ENCODE measurements around the gene ANKRD34B.

GRCh38 chr5:76403736-76404820, 993 bp downstream of the IQGAP2 start:
- PRO-cap, result bidirectional peak, plus-strand start at chr5:76404208, minus-strand start at chr5:76404103

DNA sequence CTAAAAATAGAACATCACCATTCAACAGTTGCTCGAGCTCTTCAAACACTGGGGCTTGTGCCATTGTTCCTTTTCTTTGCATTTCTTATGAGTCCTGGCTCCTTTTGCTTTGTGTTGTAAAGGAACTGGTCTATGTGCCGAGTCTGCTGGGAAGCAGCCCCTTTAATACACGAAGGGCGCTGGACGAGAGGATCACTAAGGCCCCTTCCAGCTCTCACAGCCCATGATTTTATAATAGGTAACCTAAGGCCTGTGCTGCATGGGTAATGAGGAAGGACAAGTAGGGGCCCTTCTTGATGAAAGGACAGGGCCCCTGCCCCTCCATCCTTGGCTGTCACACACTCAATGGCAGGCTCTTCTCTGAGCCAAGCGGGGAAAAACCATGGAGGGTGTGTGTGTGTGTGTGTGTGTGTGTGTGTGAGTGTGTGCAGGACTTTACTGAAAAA, 23.5 kb downstream of the IQGAP2 start:
- PRO-cap, result no peak

- PRO-cap, result no peak
These were observed 76.9 kb downstream of the IQGAP2 start for GRCh38 chr5:76479914-76480453.

DNA sequence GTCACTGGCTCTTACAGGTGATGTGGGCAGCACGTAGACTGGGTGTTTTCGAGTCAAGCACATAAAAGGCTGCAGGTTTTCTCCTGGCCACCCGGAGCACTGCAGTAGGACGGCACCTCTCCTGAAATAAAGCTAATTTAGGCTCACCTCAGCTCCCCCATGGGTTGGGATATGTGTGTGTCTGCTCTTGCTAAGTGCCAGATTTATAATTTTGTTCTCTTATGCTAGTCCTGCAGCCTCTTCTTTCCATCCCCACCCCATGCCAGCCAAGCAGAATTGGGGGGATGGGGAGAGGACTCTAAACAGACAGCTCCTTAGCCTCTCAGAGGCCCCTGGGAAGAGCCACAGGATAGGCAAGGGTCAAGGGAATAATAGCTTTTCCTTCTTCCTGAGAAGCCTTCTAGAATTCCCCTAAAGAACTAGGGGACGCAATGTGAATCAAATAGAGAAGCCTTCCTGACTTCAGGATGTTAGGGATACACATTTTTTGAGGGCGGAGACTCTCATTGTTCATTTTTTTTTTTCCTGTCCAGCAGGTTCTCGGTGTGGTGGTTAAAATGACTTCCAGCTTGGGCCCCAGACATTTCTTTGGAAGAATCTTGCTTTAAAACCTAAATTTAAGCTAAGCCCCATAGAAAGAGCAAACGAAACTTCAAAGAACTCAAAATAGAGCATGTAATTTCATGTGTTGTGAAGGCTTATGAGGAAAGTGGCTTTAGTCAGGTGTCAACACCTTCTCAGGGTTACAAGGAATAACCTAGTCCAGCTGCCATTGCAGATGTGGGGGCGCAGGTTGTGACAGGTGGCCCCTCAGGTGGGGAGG, 80.7 kb downstream of the IQGAP2 start:
- PRO-cap, result no peak

DNA sequence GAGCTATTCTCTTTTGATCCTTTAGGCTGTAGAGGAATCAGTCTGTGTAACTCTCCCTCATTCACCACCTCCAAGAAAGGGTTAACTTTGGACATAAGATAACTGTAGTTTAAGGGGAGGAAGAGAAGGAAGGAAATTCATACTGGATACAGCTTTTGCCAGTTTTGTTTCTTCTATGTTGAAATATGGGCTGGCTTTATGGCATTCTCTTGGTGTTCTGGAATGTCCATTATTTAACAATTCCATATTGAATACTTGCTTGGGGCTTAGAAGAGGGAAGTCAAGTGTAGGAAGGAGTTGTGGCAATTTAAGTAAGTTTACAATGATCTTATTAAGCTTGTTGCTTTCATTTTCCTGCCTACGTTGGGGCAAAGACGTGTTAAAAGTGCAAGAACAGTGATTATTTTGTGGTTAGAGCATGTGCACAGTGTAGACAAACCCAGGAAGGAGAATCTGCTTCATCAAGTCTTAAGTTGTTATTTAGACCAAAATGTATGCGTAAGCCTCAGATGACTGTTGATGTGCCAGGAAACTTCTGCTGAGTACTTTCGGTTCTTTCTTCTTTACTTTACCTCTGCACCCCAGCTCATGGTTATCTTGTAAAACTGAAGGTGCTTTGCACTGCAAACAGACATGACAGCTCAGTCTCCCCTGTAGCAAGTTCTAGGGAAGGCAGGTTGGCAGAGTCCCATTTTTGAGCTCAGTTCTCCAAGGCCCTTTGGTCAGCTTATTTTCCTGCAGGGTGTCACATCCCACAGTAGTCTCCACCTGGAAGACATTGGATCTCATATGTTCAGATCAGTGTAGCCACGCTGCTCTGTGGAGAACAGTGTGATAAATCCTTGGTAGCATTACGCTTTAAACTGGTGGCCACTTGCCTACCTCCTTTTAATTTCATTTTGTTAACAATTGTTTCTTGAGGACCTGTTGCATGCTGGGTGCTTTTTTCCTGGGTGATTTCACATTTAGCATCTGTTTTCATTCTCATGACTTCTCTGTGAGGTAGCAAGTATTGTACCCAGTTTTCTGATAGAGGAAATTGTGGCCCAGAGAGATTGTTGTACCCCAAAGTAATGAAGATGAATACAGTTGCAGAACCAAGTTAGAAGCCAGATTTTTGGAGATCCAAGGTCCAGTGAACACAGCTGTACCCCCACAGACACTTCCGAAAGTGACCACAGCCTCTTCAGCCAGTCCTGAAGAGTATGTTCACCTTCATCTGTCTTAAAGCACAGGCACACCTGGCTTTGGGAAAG, 75.6 kb downstream of the F2RL2 start:
- PRO-cap, result no peak

DNA sequence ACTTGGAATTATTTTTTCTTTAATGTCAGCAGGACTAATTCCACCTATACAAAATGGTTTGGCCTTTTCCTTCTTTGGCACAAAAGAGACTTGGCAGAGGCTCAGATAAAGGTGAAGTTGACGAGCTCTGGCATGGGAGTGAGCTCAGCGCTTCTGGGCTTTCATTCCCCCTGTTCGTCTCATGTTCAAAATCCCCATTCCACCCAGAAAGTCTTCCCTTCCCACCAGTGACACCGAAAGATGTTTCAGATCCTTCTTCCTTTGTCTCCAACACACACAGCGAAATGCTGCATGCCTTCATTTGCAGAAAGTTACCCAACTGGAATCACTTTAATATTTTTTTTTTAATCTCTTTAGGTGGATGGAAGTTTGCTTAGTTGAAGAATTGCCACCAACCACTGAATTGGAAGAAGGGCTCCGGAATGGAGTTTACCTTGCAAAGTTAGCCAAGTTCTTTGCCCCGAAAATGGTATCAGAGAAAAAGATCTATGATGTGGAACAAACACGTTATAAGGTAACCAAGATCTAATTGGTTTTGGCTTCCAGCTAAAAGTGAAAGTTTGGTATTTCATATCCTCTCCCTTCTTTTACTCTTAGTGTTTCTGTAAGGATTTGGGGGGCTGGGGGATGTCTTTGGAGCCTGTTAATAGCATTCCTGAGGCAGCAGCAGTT, 61.0 kb downstream of the F2RL2 start:
- PRO-cap, result no peak

- PRO-cap, result no peak
These were observed 17.2 kb downstream of the F2RL2 start for GRCh38 chr5:76605935-76606489.

GRCh38 chr5:76801711-76802308, 17.0 kb upstream of the F2RL1 start:
- PRO-cap, result unidirectional peak, plus-strand start at chr5:76802148

DNA sequence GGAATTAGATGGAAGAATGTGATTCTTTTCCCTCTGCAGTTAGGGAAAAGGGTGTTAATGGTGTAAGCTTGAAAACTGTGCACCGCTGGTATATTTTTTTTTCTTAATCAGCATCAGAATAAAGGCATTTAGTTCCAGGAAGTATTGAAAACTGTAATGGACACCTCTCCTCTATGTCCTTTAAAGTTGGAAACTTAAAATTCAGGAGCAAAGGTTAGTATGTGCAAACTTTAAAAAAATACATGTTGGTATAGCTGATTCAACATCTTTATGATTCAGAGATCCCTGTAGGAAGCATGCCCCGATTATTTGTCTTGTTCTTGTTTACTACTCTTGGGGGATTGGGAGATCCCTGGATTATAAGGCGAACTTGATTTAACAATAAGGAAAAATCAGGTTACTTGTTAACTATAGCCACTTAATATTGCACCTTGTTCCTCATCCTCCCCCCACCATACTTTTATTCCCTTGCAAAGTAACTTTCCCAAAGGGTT, 1.6 kb downstream of the F2RL1 start:
- PRO-cap, result no peak

DNA sequence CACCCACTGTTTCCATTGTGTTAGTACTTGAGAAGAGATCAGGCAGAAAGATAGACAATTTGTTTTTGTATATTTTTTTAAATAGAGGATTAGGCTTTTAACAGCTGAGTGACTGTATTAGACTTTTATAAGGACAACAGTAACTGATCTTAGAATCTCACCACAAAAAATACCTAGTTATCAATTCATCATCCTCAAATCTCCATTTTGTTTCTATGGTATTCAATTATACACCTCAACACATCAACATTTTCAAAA, 191.0 kb downstream of the AP3B1 start:
- PRO-cap, result no peak

GRCh38 chr5:78475541-78476513, 115.4 kb downstream of the SCAMP1 start:
- PRO-cap, result no peak

- PRO-cap, result no peak
These were observed 55.0 kb downstream of the LHFPL2 start for GRCh38 chr5:78593357-78594145.

DNA sequence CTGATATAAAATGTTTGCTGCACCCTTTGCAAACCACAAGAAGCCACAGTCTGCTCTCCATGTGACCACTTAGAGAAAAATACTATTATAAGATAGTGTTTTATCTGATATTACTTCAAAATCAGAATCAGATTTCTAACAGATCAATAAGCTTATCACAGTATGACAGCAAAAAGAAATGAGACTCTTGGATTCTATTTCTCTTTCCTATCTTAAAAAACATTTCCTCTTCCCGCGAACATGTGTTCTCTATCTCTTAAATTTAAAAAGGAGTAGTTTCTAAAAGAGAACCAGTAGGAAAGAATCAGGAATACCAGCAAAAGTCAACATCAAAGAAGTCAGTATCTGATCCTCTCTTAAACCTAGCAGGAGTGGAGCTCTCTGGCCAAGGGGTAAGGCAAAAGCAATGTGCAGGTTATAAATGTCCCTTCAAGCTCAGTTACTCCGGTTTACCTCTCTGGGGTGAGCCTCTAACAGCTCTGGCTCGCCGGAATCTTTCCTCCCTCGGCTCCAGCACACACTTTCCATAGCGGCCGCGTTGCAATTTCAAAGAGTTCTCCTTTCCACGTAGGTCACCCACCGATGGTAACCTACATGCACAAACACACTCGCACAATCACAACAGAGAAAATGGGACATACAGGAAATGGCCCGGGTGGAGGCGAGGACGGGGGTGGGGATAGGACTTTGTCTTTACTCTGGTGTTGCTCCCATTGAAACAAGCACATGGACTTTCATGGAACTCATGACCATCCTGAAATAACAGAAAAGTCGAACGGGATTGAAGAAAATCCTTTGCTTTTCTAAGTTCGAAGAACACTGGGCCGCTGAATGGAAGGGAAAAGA, 1.4 kb downstream of the LHFPL2 start:
- PRO-cap, result no peak

DNA sequence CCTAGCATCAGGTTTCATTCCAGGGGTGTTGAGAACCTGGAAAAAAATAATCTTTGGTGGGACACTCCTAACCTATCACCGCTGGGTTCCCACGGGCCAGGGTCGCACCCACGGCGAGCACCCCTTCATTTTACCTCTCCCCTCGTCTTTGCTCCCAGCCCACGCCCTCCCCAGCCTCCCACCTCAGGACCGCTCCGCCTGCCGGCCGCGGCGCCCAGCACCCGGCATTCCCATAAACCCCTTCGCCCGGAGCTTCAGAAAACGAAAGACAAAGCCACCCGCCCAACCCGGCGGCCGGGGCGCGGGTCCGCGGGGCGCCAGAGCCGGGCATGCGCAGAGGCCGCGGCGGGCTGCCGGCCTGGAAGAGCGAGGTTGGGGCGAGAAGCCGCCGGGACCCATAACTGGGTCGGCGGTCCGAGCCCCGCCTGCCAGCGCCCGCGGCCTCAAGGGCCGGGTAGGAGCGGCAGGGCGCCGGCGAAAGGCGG, 652 bp downstream of the ARSB start:
- PRO-cap, result bidirectional peak, plus-strand start at position 336 of the sequence, minus-strand start at position 234 of the sequence

DNA sequence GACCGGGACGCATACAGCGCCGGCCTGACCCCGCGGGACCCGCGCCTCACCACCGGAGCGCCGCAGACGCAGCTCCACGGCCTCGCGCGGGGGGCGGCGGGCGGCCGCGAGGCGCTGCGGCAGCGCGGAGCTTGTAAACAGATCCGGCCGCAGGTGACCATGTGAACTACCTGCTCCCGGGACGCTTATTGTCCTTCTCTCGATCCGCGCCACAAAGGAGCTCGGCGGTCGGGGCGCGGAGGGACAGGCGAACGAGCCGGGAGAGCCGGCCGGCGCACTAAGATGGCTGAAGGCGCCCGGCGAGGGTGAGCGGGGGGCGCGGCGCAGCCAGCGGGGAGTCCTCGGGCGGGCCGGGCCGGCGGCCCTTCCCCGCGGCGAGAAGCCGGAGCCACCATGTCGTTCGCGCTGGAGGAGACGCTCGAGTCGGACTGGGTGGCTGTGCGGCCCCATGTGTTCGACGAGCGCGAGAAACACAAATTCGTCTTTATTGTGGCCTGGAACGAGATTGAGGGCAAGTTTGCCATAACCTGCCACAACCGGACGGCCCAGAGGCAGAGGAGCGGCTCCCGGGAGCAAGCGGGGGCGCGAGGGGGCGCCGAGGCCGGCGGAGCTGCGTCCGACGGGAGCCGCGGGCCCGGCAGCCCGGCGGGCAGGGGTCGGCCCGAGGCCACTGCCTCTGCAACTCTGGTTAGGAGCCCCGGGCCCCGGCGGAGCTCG, 485 bp downstream of the JMY start:
- PRO-cap, result unidirectional peak, plus-strand start at position 302 of the sequence

GRCh38 chr5:79323621-79324027, 87.7 kb downstream of the JMY start:
- PRO-cap, result no peak

DNA sequence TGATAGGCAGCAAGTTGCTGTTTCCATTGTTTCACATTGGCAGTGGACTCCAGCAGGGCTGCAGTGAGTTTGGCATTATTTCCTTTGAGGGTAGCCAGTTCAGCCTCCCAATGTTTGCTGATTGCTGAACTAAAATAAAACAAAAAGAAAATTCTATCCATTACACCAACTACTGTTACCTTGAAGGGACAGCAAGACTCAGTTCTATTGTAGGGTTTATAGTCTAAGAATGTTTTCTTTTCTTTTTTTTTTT, 112.1 kb downstream of the HOMER1 start:
- PRO-cap, result no peak

DNA sequence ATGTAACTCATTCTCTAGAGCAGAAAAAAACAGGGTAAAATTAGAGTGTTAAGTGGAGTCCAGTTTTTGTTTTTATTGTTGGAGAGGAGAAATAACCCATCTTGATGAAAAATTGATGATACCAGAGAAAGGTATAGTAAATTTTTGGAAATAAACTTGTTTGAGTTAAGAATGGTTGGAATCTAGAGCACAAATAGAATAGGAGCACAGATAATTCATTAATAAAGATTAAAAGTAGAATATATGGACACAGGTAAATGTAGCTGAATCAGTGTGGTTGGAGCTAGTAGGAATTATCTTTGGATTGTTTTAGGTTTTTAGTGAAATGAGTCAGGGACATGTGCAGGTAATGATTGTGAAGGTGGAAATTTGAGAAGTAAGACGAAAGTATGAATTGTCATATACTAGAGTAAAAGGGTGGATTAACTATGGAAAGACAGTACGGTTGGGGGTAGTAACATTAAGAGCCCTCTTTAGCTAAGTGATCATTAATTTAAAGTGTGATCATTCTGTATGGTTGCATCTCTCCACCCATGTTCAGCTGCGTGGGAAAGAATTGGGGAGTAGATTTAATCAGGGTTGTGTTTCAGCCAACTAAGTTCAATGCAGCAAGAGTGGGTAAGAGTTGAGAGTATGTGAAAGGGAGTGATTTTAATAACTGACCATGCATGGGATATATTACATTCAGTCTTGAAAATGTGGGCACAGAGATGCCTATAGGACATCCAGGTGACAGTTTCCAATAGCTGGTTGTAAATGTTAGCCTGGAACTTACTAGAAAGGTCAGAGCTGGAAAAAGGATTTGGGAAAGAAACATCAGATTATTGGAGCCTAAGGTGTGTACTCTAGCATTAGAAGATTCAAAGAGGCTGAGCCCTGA, 14.3 kb upstream of the CMYA5 start:
- PRO-cap, result no peak

DNA sequence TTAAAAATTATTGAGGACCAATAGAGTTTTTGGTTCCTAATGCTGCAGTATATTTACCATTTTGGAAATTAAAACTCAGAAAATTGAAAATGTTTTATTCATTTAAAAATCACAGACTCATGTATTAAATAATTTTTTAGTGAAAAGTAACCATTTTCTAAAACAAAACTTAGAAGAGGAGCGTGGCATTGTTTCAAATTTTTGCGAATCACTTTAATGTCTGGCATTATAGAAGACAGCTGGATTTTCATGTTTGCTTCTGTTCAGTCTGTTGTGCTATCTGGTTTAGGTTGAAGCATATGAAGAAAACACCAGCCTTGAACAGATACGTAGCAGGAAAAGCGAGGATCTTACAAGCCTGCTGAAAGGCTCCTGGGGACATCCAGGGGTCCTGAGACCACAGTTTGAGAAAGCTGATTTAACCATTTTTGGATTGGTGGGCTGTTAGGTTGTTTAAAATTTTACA, 1.6 kb downstream of the ZFYVE16 start:
- PRO-cap, result no peak

DNA sequence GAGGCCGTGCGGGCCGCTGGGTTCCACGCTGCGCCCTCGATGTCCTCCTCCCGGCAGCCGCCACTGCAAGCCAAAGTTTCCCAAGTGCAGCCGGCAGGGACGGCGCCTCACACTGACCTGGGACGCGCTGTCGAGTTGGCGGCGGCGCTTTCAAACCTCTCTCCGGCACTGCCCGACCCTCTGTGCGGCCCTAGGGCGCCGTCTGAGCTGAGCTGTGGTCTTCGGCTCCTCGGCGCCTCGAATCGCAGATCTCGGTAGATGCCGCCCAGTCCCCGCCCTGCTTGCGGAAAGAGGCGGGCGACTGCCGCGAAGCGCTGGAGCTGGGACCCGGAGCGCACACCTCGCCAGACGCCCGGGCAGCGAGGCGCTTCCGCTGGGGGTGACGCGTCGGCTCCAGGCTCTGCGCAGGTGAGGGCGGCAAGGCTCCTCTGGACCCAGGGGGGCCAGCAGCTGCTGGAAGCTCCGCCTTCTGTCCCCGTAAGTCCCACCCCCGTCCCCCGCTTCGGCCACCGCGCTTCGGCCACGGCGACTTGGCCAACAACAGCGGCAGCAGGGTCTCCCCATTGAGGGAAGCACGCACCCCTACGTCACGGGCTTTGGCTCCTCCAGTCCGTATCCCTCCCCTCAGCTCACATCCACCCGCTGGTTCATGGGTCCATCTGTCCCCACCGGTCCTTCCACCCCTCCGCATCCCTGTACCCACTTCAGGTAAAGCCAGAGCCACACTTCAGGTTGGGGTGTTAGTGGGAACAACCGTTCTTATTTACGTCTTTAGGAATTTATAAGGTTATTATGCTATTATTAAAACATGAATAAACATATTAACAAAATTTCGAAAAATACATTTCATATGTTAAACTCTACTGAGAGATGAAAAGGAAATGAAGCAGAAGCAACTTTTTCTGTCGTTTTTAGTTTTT, at the start of gene ANKRD34B:
ANKRD34B (minus strand) TSS at position 244 of the 920 bp plus-strand sequence.
- PRO-cap, result no peak